ENCODE results near the genes BRS3, MAGEC2 and CXorf51A.

DNA sequence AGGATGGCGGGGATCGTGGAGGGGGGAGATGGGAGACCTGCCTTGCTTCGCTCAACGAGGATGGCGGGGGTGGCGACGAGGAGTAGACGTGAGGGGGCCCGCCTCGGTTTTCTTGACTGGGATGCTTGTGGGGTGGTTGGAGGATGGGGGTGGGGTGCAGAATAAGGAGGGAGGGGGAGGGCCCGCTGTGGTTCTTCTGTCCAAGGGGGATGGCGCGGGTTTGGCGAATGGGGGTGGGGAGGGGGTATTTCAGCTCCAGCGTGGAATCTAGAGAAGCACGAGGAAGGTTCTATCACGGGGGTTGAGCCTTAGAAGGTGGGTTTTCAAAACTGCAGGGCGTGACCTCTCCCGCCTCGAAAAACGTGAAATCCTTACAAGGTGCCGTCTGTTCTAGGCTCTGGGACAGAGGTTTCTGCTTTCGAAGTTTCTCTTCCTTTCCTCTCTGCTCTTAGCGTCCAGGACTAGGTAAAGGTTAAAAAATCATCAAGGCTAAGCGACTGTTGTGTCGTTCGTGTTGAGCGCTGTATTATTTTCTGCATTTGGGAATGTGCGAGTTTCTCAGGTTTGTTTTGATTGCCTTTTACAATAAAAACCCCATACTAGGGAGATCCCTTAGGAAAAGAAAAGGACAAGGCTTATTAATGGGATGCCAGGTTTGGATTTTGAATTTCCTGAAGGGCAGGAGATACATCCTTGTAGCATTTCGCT, 48.5 kb upstream of the FHL1 start:
- PRO-cap: no peak
CAGE:
- cytosol, long polyA minus RNA: no peak
- cytosol, long polyA plus RNA: no peak
- long polyA plus RNA: no peak
- nucleus, long polyA minus RNA: no peak
- nucleus, long polyA plus RNA: no peak

- PRO-cap: no peak
CAGE:
- cytosol, long polyA minus RNA: no peak
- cytosol, long polyA plus RNA: no peak
- long polyA plus RNA: no peak
- nucleus, long polyA minus RNA: no peak
- nucleus, long polyA plus RNA: no peak
These were observed 9.9 kb downstream of the FHL1 start for GRCh38 chrX:136206713-136207212.

- PRO-cap: no peak
CAGE:
- cytosol, long polyA minus RNA: no peak
- cytosol, long polyA plus RNA: no peak
- long polyA plus RNA: no peak
- nucleus, long polyA minus RNA: no peak
- nucleus, long polyA plus RNA: no peak
These were observed at the start of gene BRS3 for GRCh38 chrX:136487753-136488151. Gene BRS3, plus strand, starts transcription at chrX:136487947.

DNA sequence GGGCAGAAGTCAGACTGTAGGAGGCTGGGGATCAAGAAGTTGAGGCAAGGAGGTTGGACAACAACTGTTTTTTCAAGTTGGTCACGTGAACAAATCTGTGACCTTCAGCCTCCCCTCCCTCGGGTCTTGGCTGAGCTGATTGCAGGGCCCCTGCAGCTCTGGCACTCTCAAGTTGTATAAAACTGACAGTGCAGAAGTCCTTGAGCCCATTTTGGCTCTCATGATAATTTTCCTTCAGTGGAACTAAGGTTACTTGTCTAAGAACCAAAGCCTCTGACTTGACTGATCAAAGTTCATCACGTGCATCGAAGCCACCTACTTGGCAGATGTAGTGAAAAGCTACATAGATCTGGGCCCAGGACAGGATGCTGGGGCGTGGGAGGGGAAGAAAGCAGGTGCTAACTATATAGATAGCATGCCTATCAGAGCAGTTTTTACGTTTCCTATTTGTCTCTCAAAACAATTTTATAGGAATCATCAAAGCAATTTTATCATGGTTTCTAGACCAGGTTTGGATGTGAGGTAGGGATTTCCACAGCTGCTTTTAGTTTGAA, 1.4 kb upstream of the CD40LG start:
- PRO-cap: no peak
CAGE:
- cytosol, long polyA minus RNA: no peak
- cytosol, long polyA plus RNA: no peak
- long polyA plus RNA: no peak
- nucleus, long polyA minus RNA: no peak
- nucleus, long polyA plus RNA: no peak

- PRO-cap: no peak
CAGE:
- cytosol, long polyA minus RNA: no peak
- cytosol, long polyA plus RNA: no peak
- long polyA plus RNA: no peak
- nucleus, long polyA minus RNA: no peak
- nucleus, long polyA plus RNA: no peak
These were observed 14.0 kb downstream of the ARHGEF6 start for GRCh38 chrX:136766820-136767064.

DNA sequence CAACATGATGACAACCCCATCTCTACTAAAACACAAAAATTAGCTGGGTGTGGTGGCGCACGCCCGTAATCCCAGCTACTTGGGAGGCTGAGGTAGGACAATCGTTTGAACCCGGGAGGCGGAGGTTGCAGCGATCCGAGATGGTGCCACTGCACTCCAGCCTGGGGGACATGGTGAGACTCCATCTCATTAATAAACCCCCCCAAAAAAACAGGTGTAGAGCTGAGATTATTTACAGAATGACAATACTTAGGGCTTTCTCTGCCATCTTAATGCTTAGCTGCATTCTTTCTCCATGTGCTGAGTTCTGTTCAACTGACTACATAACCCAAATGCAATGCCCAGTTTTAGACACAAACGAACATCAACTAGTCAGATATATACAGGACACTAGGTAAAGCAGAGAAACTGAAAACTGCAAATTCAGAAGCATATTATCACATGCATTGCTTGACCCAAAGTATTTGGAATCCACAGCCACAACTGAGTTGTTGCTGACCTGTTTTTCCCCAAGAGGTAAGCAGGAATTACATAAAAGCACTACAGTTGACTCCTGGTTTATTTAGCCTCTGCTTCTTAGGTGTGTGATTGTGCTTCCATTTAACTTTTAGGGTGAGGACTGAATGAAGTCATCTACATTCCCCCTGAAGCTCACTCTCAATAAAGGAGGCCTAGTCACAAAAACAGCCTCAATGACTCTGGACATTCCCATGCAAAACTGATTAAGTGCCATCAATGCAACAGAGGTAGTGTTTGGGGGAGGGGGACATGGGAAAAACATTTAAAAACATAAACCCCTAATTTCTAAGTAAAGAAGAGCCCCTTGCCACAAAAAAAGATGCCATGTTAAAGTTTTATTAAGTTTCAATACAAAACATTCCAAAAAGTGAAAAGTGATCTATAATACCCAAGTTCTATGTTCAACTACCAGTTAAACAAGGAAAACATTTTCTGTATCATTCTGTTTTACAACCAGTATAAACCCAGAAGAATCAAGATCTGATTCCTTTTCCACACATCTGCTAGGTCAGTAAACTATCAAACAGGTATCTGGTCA, 11.8 kb downstream of the RBMX start:
- PRO-cap: no peak
CAGE:
- cytosol, long polyA minus RNA: no peak
- cytosol, long polyA plus RNA: no peak
- long polyA plus RNA: no peak
- nucleus, long polyA minus RNA: no peak
- nucleus, long polyA plus RNA: no peak

DNA sequence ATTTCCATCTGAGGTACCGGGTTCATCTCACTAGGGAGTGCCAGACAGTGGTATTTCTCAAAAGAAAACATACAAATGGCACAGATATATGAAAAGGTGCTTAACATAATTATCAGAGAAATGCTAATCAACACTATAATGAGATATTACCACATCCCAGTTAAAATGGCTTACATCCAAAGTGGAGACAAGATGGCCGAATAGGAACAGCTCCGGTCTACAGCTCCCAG, 66.5 kb upstream of the FGF13 start:
- PRO-cap: no peak
CAGE:
- cytosol, long polyA minus RNA: no peak
- cytosol, long polyA plus RNA: no peak
- long polyA plus RNA: no peak
- nucleus, long polyA minus RNA: no peak
- nucleus, long polyA plus RNA: no peak

DNA sequence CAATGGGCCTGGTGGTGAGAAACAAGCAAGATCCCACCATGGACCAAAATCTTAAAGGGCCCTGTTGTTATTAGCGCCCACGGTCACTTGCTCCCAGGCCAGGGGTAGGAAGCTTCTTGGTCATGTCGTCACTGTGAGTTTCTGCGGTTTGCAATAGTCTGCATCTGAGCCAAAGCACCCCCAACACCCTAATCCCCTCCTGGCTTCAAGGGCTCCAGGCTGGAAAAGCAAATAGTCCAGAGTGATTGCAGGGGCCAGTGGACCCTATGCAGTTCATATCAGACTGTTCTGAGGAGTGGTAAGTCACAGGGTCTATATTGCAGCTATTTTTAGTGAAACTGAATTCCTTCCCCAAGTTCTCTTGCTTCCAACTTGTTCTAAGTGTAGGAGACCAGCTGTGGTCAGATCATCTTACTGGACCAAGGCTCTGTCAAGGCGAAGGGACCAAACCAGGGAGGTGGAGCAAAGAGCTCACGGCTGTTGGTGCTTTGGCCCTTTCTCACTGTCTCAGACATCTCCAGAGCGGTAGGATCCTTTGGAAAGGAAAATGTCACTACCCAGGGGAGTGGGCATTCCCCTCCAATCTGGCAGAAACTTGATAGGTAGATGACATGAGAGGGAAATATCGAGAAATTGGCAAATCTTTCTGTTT, 307.8 kb upstream of the F9 start:
- PRO-cap: no peak
CAGE:
- cytosol, long polyA minus RNA: no peak
- cytosol, long polyA plus RNA: no peak
- long polyA plus RNA: no peak
- nucleus, long polyA minus RNA: no peak
- nucleus, long polyA plus RNA: no peak

- PRO-cap: unidirectional peak, plus-strand start at chrX:139446984
CAGE:
- cytosol, long polyA minus RNA: no peak
- cytosol, long polyA plus RNA: no peak
- long polyA plus RNA: no peak
- nucleus, long polyA minus RNA: no peak
- nucleus, long polyA plus RNA: no peak
These were observed 83.8 kb upstream of the F9 start for GRCh38 chrX:139446788-139447116.

GRCh38 chrX:139642414-139643137, 65.4 kb downstream of the MCF2 start:
- PRO-cap: no peak
CAGE:
- cytosol, long polyA minus RNA: no peak
- cytosol, long polyA plus RNA: no peak
- long polyA plus RNA: no peak
- nucleus, long polyA minus RNA: no peak
- nucleus, long polyA plus RNA: no peak

DNA sequence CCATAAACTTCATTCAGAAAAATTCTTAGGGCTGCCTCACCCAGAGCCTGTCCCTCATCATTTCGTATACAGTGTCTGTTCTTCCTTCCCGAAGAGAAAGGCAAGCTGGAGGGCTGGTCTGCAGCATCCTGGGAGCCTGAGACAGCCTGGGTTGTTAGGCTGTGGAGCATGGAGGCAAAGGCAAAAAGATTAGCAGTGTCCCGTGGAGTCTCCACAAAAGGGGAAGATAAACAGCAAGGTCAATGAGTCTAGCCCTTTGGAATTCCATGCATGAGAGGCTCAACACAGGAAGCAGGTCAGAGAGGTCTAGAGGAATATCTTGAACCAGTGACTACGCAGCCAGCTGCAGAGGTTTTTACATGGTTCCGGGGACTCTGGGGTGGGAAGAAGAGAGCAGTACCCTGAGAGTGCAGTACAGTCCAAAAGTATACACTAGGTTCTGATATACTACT, 12.1 kb upstream of the MCF2 start:
- PRO-cap: no peak
CAGE:
- cytosol, long polyA minus RNA: no peak
- cytosol, long polyA plus RNA: no peak
- long polyA plus RNA: no peak
- nucleus, long polyA minus RNA: no peak
- nucleus, long polyA plus RNA: no peak

DNA sequence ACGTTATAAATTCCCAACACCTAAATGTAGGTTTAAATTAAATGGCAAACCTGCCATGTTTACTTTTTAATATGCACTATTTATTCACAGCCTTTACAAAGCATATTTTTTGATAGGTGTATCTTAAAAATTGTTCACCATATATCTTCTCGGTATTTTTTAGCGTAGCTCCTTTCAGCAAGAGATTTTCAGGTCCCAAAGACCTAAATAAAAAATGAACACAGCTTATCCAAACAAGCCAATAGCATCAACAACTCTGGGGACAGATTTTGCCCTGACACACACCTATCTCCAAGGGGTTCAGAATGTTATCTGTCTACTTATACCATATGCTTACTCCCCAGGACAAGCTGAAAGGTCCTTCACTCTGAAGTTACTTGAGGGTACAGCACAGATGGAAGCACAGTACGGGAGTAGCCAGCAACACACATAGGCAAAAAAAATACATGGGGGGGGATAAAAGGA, 90.6 kb upstream of the MCF2 start:
- PRO-cap: no peak
CAGE:
- cytosol, long polyA minus RNA: no peak
- cytosol, long polyA plus RNA: no peak
- long polyA plus RNA: no peak
- nucleus, long polyA minus RNA: no peak
- nucleus, long polyA plus RNA: no peak

GRCh38 chrX:140439031-140439913, 65.6 kb downstream of the SOX3 start:
- PRO-cap: no peak
CAGE:
- cytosol, long polyA minus RNA: no peak
- cytosol, long polyA plus RNA: no peak
- long polyA plus RNA: no peak
- nucleus, long polyA minus RNA: no peak
- nucleus, long polyA plus RNA: no peak

DNA sequence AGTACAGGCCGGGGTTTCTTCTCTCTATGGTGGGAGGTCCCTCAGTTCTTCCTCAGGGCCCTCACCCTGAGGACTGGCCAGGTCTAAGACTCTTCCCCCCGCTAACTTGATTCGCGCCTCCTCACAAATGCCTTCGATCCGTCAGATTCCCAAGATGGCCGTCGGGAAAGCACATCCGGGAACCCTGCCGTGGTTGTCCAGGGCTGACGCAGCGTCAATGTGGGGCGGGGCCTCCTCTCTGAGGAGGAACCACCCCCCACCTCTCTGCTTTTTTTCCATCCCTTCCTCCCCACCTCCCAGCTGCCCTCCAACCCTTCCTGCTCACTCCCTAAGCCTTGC, at the start of gene MAGEC2:
Gene MAGEC2 (minus strand): TSS at position 171 of the 339 bp plus-strand sequence.
- PRO-cap: no peak
CAGE:
- cytosol, long polyA minus RNA: no peak
- cytosol, long polyA plus RNA: no peak
- long polyA plus RNA: no peak
- nucleus, long polyA minus RNA: no peak
- nucleus, long polyA plus RNA: no peak

- PRO-cap: unidirectional peak, plus-strand start at chrX:145782529
CAGE:
- cytosol, long polyA minus RNA: no peak
- cytosol, long polyA plus RNA: no peak
- long polyA plus RNA: no peak
- nucleus, long polyA minus RNA: no peak
- nucleus, long polyA plus RNA: no peak
These were observed 35.2 kb upstream of the SLITRK2 start for GRCh38 chrX:145782459-145782800.

GRCh38 chrX:145821104-145821713, 3.6 kb downstream of the SLITRK2 start:
- PRO-cap: no peak
CAGE:
- cytosol, long polyA minus RNA: no peak
- cytosol, long polyA plus RNA: no peak
- long polyA plus RNA: no peak
- nucleus, long polyA minus RNA: no peak
- nucleus, long polyA plus RNA: no peak

- PRO-cap: no peak
CAGE:
- cytosol, long polyA minus RNA: no peak
- cytosol, long polyA plus RNA: no peak
- long polyA plus RNA: no peak
- nucleus, long polyA minus RNA: no peak
- nucleus, long polyA plus RNA: no peak
These were observed at the start of gene CXorf51A for GRCh38 chrX:146814494-146815026. Gene CXorf51A, minus strand, starts transcription at chrX:146814744.

- PRO-cap: no peak
CAGE:
- cytosol, long polyA minus RNA: no peak
- cytosol, long polyA plus RNA: no peak
- long polyA plus RNA: no peak
- nucleus, long polyA minus RNA: no peak
- nucleus, long polyA plus RNA: no peak
These were observed 360.0 kb upstream of the CXorf51A start for GRCh38 chrX:147174586-147174896.

GRCh38 chrX:147935122-147935548, 23.4 kb downstream of the FMR1 start:
- PRO-cap: no peak
CAGE:
- cytosol, long polyA minus RNA: no peak
- cytosol, long polyA plus RNA: no peak
- long polyA plus RNA: no peak
- nucleus, long polyA minus RNA: no peak
- nucleus, long polyA plus RNA: no peak

DNA sequence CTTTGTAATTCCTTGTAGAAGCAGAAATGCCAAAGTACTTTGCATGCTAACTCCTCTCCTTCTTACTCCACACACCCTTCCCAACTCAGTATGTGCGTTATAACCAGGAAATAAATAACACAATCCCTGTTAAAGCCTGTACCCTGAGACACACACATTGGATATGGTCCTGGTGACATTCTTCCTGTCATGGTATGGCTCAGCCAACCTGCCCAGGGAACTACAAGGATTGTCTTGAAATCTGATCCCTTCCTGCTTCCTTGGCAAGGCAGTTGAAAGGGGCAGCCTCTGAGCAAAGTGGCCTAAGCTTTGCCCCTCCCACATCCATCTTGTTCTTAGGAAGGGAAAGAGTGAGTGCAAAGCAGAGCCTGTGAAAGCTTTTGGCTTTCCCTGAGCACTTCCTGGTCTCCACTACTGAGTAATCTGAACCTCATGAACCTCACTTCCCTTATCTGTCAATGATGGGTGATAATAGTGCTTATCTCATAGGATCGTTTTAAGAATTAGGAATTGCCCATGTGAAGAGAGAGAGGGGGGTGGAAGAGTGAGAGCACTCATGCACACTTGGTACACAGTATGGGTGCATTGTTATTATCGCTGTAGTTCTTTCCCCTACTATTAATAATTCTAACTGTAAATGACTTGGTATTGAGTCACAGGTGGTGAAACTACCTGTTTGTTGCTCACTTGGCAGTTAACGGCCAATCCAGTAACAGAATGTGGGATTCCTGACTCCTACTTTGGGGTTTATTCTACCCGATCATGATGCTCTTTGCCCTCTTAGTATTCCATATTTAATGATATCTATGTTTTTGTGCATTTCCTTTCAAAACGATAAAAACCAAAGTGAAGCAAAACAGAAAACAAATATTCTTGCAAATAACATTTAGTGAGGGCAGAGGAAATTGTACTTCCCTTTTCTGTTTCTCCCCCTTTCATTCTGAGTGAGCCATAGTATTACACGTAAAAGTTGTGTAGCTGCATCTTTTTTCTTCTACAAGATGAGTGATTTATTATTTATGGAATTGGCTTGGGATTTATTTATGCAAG, 109.5 kb downstream of the AFF2 start:
- PRO-cap: no peak
CAGE:
- cytosol, long polyA minus RNA: no peak
- cytosol, long polyA plus RNA: no peak
- long polyA plus RNA: no peak
- nucleus, long polyA minus RNA: no peak
- nucleus, long polyA plus RNA: no peak